ENCODE measurements around a stretch of chr4.

GRCh38 chr4:30721057-30721352, 836 bp downstream of the PCDH7 start:
- PRO-cap: no peak
- RAMPAGE, long total RNA, 2 experiments: no peak in any of the 2 experiments

- PRO-cap: no peak
- RAMPAGE, long total RNA, 2 experiments: no peak in any of the 2 experiments
Observed at GRCh38 chr4:30789147-30789691, 69.0 kb downstream of the PCDH7 start.

- PRO-cap: no peak
- RAMPAGE, long total RNA, 2 experiments: no peak in any of the 2 experiments
Observed at GRCh38 chr4:31145322-31146000, 425.3 kb downstream of the PCDH7 start.

DNA sequence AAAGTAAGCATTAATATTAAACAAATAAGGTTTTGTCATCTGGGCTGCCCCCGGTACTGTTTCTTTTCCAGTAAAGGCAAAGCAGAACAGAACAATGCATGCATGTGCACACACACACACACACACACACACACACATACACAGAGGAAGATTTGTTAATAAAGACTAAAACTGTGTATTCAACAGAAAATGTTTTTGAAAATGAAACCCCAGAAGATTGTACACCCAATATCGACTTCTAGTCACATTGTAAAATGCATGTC, 2685.4 kb downstream of the ARAP2 start:
- PRO-cap: no peak
- RAMPAGE, long total RNA, 2 experiments: no peak in any of the 2 experiments

GRCh38 chr4:33774313-33774671, 2470.0 kb downstream of the ARAP2 start:
- PRO-cap: no peak
- RAMPAGE, long total RNA, 2 experiments: no peak in any of the 2 experiments

DNA sequence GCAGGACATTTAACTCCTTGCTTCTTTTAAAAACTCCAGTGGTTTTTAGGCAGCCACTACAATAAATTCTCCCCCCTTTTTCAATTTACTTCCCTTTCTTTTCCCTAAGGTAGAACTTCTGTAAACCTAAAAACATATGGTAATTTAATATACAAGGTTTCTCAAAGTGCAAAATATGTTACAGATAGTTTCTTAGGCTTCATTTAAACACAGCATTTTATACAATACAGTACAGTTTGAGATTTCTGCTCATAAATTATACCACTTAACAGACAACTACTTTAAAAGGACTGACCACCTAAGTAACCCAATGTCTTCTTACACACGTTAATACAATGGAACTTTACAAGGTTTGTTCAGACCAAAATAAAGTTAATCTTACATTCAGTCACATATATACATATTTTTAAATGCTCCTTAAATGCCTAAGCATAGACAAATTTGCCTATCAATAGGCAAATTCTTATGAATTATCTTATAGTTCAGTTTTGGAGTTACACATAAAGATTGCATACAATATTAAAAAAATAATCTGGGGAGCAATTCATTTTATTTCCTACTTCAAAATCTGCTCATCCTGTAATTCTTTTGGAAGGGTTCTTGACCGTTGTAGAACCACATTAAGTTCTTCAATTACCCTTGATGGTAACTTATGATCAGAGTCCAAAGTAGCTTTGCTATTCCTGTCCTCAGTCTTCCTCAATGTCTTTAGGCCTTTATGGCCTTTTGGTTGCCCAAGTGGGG, 176.8 kb downstream of the ARAP2 start:
- PRO-cap: no peak
- RAMPAGE, long total RNA, 2 experiments: no peak in any of the 2 experiments

- PRO-cap: no peak
- RAMPAGE, long total RNA, 2 experiments: no peak in any of the 2 experiments
Observed at GRCh38 chr4:36142695-36143288, 101.5 kb downstream of the ARAP2 start.

GRCh38 chr4:36325371-36325801, 44.0 kb downstream of the DTHD1 start:
- PRO-cap: no peak
- RAMPAGE, long total RNA, 2 experiments: no peak in any of the 2 experiments

GRCh38 chr4:37454324-37454968, 721 bp downstream of the C4orf19 start:
- PRO-cap: no peak
- RAMPAGE, long total RNA, 2 experiments: no peak in any of the 2 experiments

GRCh38 chr4:37471746-37472512, 18.2 kb downstream of the C4orf19 start:
- PRO-cap: no peak
- RAMPAGE, long total RNA, 2 experiments: no peak in any of the 2 experiments

GRCh38 chr4:37583917-37584499, 102.2 kb downstream of the RELL1 start:
- PRO-cap: no peak
- RAMPAGE, long total RNA, 2 experiments: no peak in any of the 2 experiments

DNA sequence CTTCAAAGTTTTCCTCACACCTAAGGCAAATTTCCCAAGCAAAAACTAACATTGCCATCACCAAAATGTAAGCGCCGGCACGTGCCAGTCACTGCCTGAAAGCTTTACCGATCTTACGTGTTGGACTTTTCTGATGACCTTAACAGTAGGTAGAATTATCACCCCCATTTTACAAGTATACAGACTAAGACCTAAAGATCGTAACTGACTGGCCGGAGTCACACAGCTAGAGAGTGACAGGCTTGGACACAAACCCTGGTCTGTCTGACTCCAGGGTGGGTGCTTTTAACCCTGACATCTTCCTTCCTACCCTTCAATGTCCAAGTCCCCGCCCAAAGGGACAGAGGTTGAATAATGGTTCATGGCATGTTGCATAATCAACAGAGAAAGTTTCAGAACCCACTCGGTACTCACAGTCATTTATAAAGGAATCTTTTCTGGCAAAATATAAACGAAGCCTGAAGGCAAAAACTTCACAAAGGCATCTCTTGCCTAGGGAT, 44.4 kb downstream of the RELL1 start:
- PRO-cap: no peak
- RAMPAGE, long total RNA, 2 experiments: no peak in any of the 2 experiments

GRCh38 chr4:37991304-37992375, 31.4 kb downstream of the PTTG2 start:
- PRO-cap: no peak
- RAMPAGE, long total RNA, 2 experiments: no peak in any of the 2 experiments

DNA sequence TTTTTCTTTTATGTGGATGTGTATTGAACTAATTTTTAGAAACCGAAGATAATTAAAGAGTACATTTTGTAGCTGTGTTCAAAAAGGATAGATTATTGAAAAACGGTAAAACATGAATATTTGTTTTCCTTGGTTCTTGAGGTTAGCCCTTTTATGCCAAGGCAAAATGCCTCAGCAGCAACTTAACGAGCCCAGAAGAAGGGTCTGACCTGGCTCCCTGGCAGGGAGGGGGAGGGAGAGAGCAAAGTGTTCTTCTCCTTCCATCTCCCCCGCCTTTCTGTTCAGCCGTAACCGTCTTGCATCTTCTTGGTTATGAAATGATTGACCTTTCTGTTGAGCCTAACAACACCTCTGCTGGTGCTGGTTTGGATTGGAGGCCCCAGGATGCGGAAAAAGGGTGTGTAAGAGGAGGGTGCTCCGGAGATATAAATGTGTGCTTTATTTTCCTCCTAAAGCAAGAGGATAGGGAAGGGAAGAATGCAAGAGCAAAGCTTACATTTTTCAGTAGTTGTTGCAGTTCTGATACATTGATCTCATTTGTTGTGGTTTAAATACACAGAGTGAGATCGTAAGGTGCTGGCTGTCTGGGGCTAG, 44.7 kb downstream of the PTTG2 start:
- PRO-cap: no peak
- RAMPAGE, long total RNA, 2 experiments: no peak in any of the 2 experiments

- PRO-cap: no peak
- RAMPAGE, long total RNA, 2 experiments: no peak in any of the 2 experiments
Observed at GRCh38 chr4:38028528-38029238, 68.5 kb downstream of the PTTG2 start.

- PRO-cap: no peak
- RAMPAGE, long total RNA, 2 experiments: no peak in any of the 2 experiments
Observed at GRCh38 chr4:38050419-38050928, 90.3 kb downstream of the PTTG2 start.

- PRO-cap: no peak
- RAMPAGE, long total RNA, 2 experiments: no peak in any of the 2 experiments
Observed at GRCh38 chr4:38060677-38061220, 100.6 kb downstream of the PTTG2 start.

DNA sequence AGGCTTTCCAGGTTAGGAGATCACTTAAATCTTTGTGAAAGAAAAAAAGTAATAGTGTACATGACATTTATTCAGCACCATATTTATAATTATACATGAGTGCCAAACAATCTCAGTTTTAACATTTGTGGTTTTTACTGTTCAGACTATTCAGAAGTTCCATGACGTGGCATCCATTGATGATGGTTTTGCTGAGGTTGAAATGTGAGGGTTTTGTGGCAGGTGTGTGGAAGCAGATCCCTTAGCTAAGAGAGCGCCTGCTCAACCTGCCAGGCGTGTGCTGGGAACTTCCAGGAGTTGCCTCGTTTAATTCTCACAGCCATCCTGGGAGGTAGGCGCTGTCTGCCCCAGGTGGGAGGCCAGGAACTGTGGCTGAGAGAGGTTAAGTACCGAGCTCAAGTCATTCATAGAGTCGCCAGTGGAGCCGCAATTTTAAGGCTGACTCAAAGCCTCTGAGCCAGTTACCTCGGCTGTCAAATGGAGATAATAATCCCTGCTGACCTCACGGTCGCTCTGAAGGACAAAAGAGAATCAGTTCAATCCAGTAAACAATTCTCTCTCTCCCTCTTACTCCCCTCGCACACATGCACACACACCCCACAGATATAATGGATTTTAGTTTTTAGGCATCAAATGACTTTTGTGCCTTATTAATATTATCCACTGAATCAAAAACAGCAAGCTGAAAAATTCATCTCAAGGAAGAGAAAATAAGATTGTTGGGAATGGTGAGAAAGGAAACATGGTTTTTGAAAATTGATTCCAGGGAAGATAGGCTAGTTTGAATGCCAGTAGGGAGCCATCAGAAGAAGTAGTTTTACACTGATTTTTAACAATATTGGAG, 171.3 kb downstream of the PTTG2 start:
- PRO-cap: no peak
- RAMPAGE, long total RNA, 2 experiments: no peak in any of the 2 experiments

GRCh38 chr4:38231909-38232153, 271.6 kb downstream of the PTTG2 start:
- PRO-cap: no peak
- RAMPAGE, long total RNA, 2 experiments: no peak in any of the 2 experiments

- PRO-cap: unidirectional peak, plus-strand start at chr4:38325321
- RAMPAGE, long total RNA, 2 experiments: no peak in any of the 2 experiments
Observed at GRCh38 chr4:38325055-38325593, 338.9 kb upstream of the KLF3 start.

All from lower leg skin (tissue), 2 donors.